SK-N-DZ (cell line): Measurements from ENCODE around the gene SERPINF1.

RAMPAGE:
- cytosol, long total RNA, result no peak
- nucleus, long total RNA, result no peak
Observed at GRCh38 chr17:1227525-1228740, 42.3 kb upstream of the BHLHA9 start.

RAMPAGE:
- cytosol, long total RNA, result no peak
- nucleus, long total RNA, result no peak
Observed at GRCh38 chr17:1371117-1371636, 28.8 kb downstream of the YWHAE start.

DNA sequence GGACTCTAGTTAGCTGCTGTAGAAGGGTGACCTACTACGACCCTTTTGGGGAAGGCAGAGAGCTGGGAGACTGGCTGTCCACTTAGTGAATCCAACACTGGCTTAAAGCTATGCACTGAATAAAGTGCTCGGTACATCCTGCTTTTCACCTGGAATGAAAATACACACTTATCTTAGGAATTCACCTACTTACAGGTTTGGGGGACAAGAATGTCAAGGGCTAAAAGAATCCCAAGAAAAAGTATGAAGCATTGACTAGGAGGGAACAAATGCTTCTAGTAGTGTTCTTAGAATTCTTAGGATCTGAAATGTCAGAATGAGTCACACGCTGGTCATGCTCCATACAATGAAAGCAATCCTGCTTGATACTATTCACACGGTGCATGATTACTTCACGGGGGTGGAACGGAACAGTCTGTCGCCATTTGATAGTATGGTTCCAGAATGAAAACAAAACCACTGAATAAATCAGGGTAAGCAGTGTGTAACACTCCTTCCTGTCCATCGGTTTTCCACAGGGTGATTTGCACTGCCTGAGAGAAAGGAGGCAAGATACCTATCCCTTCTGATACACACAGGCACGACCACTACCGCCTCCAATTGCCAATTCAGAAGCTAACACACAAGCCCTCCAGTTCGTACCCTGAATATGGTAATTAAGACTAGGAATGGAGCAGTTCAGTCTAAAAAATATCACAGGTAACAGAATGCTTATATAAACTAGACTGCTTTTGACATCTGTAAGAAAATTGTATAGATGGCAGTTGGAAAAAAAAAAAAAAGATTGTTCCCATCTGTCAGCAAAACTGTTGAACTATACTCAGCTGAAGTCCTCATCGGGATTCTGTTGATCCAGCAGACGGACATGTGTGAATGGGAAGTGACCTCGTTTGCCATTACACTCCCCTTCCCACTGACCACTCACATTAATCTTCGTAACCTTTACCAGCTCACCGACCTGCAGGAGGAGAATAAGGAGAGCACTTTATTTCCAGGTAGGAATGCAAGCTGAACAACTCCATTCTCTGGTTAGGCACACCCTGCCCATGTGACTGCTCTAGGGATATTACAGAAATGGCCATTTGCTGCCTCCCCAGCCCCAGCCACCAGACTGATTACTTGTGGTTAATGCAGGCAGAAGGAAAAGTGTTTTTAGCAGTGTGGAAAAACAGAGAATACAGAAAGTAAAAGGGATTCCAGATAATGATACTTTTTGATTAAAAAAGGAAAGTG lies 23.1 kb upstream of the YWHAE start:
RAMPAGE:
- cytosol, long total RNA, result no peak
- nucleus, long total RNA, result no peak

GRCh38 chr17:1494858-1496237 lies 2.9 kb upstream of the MYO1C start:
RAMPAGE:
- cytosol, long total RNA, result no peak
- nucleus, long total RNA, result no peak

GRCh38 chr17:1506559-1507334 lies 9.7 kb downstream of the INPP5K start:
RAMPAGE:
- cytosol, long total RNA, result no peak
- nucleus, long total RNA, result no peak

RAMPAGE:
- cytosol, long total RNA, result no peak
- nucleus, long total RNA, result no peak
Observed at GRCh38 chr17:1511140-1512537, 4.8 kb downstream of the INPP5K start.

DNA sequence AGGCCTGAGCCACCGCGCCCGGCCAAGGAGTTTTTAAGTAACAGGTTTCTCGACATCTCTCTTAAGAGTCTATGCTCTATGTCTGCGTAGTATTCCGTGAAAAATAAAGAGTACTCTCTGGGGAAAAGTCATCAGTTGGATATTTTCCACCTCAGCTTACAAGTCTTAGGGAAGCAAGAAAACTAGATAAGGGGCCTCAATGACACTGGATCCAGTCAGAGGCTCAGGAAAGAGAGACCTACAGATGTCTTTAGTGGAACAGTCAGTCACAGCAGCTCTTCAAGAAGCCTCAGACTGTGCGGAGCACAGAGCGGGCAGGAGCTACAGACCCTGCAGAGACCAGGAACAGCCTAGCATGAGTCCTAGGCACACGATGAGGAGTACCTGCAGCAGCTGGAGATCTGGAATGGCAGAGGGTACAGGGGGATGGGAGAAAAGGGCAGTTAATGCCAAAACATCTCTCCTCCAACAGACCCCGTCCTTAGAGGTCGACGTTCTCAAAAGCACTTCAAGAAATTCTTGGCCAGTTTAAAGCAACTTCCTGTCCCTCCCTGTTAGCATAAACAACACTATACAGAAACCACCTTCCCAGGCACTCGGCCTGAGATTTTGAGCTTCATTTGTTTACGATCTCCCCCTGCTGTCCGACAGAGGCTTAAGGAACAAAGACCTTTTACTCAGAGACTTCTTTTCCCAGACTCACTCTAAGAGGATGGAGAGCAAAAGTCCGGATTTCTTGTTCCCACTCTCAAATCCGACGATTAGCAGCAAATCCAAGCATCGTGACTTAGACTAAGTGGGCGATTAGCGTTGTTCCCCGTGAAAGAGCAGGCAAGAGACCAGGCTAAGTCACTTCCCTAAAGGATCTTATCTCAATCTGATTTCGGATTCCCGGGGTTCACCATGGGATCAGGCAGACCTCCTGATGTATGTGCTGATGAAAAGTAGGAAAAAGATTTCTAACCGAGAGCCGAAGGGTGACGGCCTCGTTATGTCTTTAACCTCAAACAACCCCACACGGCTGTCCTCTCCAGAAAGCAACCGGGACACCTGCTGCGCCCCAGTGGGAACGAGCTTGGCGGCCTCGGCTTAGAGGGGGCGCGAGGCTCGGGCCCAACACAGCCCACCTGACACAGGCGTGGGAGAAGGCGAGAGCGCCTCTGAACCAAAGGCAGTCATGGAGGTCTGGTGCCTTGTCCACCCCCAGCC lies 823 bp downstream of the INPP5K start:
RAMPAGE:
- cytosol, long total RNA, result no peak
- nucleus, long total RNA, result no peak

GRCh38 chr17:1520625-1520911 lies 4.2 kb upstream of the INPP5K start:
RAMPAGE:
- cytosol, long total RNA, result no peak
- nucleus, long total RNA, result no peak

DNA sequence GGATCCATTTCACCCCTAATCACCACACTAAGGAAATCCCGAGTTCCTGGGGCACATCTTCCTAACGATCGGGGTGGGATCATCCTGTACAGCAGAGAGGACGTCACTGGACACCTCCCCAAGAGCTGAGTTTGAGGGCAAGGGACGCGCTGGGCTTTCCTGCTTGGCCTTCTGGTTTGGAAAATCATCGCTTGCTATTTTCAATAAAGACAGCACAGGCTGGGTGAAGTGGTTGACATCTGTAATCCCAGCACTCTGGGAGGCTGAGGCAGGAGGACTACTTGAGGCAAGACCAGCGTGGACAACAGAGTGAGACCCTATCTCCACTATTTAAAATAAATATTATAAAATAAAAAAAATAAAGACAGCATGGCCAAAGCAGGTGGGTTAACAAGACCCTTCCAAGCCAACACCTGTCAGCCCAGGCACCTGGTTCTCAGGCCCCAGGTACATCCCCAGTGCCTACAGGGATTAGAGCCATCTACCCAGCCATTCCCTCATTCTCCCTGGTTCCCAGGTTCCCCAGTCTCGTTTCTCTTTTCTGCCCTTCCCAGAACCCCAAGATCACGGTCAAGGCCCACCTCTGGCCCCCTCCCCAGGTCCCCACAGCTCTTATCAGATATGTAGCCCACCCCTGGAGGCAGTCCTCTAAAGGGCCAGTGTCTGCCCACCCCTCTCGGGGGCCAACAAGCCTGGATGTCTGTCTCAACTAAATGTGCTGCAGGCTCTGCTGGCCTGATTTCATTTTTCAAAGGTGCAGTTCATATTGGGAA lies 5.8 kb downstream of the PITPNA start:
RAMPAGE:
- cytosol, long total RNA, result no peak
- nucleus, long total RNA, result no peak

DNA sequence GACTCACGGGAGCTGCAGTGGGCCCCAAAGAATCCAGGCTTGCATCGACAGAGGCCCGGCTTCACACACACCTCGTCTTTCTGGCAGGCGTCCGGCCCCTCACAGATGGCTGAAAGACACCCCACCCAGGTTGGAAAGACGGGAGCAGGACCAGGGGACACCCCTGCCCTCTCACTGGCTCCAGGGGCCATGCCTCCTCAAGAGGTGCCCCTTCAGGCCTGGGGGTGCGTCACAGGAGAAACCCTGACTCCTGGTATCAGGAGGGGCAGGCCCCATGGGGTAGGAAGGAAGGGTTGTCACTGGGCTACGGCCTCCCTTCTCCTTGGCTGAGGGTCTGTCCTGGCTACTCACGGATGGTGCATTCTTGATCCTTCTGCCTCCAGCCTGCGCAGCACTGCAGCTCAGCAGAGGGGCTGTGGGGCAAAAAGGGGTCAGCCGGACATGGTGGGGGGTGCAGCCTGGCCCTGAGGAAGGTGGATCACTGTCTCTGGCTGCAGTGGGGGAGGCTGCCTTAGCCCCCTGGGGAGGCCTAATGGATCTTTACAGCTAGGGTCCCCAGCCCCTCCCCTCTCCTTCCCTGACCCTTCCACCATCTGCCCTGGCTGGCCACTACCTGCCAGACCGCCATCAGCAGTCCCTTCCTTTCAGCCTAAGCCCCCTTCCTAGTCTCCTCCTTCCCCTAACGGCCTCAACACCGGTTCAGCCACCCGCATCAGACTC lies 545 bp downstream of the SCARF1 start:
RAMPAGE:
- cytosol, long total RNA, result no peak
- nucleus, long total RNA, result no peak

DNA sequence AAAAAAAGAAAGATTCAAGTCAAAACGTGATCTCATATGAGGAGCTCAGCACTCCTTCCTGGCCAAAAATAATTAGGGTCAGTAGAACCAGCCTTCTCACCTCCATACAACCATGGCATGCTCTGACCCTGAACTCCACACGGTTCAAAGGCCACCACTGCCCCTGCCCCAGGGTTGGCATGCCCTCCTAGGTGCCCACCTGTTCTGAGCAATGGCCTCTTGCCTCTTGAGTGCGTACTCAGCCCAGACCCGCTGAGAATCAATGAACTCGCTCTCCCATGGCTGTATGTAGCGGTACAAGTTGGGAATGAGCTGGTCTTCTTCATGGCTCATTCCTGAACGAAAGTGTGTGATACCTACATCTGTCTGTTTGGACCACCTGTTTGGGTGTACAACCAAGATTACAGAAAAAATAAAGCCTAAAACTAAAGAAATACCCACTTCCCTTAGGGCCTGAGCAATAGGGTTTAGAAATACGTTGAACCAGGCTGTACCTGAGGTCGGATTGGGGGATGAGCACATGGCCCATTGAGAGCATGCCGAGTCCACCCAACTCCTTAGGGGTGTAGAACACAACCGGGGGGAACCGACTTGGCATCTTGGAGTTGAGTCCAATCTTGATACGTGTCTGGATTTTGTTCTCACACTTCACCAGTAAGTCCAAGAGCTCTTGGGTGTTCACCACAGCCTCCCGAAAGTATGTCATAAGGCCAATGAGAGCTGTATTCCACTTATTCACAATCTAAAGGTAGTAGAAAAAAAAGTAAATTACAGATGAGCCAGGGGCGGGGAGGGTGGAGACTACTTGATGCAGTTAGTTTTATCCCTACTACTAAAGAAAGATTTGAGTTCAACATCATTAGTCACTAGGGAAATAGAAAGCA lies 12.0 kb upstream of the RILP start:
RAMPAGE:
- cytosol, long total RNA, result no peak
- nucleus, long total RNA, result no peak

DNA sequence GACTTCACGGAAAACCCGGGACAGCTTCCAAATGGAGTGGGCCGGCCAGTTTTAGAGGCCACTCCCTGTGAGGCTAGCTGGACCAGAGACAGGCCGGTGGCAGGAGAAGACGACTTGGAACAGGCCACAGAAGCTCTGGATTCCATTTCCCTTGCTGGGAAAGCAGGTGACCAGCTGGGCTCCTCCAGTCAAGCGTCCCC lies 2.2 kb downstream of the WDR81 start:
RAMPAGE:
- cytosol, long total RNA, result no peak
- nucleus, long total RNA, result no peak

RAMPAGE:
- cytosol, long total RNA, result no peak
- nucleus, long total RNA, result no peak
Observed at GRCh38 chr17:1744608-1745737, 2.3 kb downstream of the SERPINF2 start.

DNA sequence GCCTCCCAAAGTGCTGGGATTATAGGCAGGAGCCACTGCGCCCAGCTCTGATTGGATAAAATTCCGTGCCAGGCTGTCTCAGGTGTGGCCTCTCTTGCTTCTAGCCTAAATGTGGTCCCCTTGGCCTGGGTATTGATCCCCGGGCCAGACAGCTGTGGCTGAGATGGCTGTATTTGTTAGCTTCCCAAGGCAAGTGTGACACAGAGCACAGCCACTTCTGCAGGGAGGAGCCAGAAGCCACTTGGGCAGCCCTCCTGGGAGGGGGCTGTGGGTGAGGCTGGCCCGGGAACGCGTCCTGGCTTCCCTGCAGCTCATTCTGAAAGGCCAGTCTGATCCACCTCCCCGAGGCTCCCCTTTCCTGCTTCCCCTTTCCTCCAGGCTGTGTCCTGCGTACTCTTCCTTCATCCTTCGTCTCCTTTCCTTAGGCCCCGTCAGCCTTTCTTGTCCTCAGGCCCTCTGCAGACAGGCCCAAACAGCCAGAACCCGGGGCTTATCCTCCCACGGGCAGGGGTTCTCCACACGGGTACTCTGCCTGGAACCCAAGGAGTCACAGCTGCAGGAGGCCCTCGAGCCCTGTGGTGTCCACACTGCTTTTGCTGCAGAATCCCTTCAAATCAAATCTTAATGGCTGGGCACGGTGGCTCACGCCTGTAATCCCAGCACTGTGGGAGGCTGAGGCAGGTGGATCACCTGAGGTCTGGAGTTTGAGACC lies 8.0 kb downstream of the SERPINF2 start:
RAMPAGE:
- cytosol, long total RNA, result no peak
- nucleus, long total RNA, result no peak

GRCh38 chr17:1761605-1762175 lies at the start of gene SERPINF1:
Gene SERPINF1 (plus strand): TSS chr17:1762060.
RAMPAGE:
- cytosol, long total RNA, result start-site peak on the plus strand at chr17:1761979-1762076, 337 and 211 reads in 2 replicates
- nucleus, long total RNA, result start-site peak on the plus strand at chr17:1761974-1762087, 127 and 28 reads in 2 replicates

DNA sequence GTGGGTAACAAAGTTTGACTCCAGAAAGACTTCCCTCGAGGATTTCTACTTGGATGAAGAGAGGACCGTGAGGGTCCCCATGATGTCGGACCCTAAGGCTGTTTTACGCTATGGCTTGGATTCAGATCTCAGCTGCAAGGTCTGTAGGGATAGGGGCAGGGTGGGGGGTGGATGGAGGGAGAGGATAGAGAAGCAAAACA lies 13.1 kb downstream of the SERPINF1 start:
RAMPAGE:
- cytosol, long total RNA, result no peak
- nucleus, long total RNA, result no peak

DNA sequence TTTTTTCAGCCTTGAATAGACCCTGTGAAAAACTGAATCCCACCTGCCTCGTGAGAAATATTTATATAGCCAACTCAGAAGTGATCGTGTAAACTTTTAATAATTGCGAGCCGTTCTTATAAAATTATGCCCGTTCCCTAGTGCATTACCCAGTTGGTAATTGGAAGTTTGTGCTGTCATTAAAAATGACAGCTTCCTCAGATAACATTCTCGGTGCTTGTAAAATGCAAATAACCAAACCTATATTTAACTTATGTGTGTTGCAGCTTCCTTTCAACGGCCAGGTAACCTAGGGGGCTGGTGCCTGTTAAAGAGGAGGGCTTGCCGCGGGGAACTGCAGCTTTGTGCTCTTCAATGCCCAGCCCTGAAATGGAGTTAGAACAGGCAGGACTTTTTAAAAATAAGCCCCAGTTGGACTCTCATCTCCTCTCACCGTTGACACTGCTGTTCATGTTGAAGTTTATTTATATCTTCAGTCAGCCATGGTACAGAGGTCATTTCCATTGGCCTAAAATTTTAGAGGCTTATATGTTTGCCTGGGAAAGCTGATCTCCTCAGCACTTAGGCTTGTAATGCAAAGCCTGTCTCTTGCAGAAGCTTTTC lies 74.5 kb downstream of the RPA1 start:
RAMPAGE:
- cytosol, long total RNA, result no peak
- nucleus, long total RNA, result no peak

GRCh38 chr17:1947353-1948166 lies 77.6 kb downstream of the RTN4RL1 start:
RAMPAGE:
- cytosol, long total RNA, result no peak
- nucleus, long total RNA, result no peak

GRCh38 chr17:1960295-1960803 lies 64.8 kb downstream of the RTN4RL1 start:
RAMPAGE:
- cytosol, long total RNA, result no peak
- nucleus, long total RNA, result no peak

GRCh38 chr17:1997730-1998769 lies 27.1 kb downstream of the RTN4RL1 start:
RAMPAGE:
- cytosol, long total RNA, result no peak
- nucleus, long total RNA, result no peak